Liver (tissue), 9 donors: Measurements from ENCODE around the genes SIGLEC12 and ZNF480.

GRCh38 chr19:51468739-51469775 lies 10.8 kb upstream of the SIGLEC8 start:
- PRO-cap, 5 experiments: no peak in any of the 5 experiments
- RAMPAGE, long total RNA, 2 experiments: no peak in any of the 2 experiments
- RRBS: no CpG with 5 or more reads among the region's 8 CpGs

GRCh38 chr19:51501452-51501980 lies at the start of gene SIGLEC12:
Gene SIGLEC12, minus strand, starts transcription at chr19:51501800.
- PRO-cap, 5 experiments: no peak in any of the 5 experiments
- RAMPAGE, long total RNA, 2 experiments: no peak in any of the 2 experiments
- RRBS: no CpG with 5 or more reads among the region's 15 CpGs

DNA sequence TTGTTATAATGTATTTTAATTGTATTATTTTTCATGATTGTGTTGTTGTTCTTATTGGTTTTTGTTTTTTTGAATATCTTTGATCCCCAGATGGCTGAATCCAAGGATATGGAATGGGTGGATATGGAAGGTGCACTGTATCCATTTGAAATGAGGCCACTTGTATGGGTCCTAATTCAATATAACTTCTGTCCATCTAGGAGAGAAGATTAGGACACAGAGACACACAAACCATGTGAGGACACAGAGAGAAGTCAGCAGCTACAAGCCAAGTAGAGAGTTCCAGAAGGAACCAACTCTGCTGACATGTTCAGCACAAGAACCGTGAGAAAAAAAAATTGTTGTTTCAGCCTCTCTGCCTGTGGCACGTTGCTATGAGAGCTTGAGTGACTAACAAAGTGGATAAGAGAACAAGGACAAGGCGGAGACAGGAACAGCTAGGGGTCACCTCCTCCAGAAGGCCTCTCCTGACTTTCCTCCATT lies 5.5 kb upstream of the SIGLEC12 start:
- PRO-cap, 5 experiments: peak in 2 of 5 experiments; most common plus-strand start position 405 of the sequence (in 1); most common minus-strand start position 235 of the sequence (in 2)
- RAMPAGE, long total RNA, 2 experiments: no peak in any of the 2 experiments
- RRBS: no CpG with 5 or more reads among the region's 3 CpGs

- PRO-cap, 5 experiments: no peak in any of the 5 experiments
- RAMPAGE, long total RNA, 2 experiments: no peak in any of the 2 experiments
- RRBS: no CpG with 5 or more reads among the region's 11 CpGs
Observed at GRCh38 chr19:51547712-51548948, 16.7 kb upstream of the SIGLEC6 start.

DNA sequence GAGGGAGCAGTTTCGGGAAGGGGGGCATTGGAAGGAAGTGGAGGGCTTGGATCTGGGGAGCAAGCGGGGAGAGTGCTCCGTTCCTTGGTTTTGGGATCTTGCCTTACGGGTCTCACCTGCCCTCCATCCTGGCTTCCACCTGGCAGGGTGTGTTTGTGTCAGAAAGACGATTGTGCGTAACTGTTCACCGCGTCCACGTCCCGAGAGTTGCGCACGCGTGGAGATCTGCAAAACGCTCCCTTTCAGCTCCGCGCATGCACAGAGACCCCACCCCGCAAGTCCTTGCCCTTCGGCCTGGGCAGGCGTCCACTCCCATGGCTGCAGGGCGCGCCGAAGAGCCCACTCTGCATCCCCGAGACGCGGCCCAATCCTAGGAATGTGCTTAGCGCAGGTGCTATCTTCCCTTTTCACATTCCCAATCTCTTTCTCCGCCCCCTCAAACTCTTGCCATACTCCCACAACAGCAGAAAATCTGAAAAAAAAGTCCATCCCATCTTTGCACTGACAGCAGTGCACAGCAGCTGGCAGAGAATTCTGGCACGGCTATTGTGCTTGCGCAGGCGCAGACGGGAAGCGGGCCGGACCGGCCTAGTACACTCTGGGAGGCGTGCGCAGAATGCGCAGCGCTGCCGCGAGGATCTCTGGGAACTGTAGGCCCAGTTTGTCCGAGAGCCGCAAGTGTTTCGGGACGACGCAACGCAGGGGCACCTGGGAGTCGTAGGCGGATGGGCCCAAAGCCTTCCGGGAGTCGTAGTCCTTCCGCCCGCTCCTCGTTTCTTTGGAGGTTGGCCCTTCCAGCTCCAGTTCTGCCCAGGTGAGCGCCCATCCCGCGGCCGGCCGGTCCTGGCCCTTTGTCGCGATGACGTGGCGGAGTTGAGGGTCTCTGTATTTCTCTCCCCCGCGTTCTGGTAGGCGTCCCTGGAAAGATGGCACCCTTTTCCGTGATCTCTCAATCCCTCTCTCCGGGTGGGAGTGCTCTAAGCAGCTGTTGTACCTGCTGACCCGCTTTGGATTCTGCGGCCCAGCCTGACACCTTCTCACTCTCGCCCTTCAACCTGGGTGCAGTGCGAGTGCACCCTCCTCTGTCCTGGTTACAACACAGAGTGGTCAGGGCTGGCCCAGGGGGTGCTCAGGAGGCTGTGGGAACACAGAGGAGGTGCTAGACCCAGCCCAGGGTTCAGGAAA lies 23.1 kb downstream of the ZNF175 start:
- PRO-cap, 5 experiments: peak in 5 of 5 experiments; most common plus-strand start position 803 of the sequence (in 4); most common minus-strand start position 536 of the sequence (in 2)
- RAMPAGE, long total RNA, 2 experiments: no peak in any of the 2 experiments
- RRBS: 4% methylated on average over 7 of the region's 71 CpGs

GRCh38 chr19:51602507-51602893 lies 27.7 kb downstream of the SIGLEC5 start:
- PRO-cap, 5 experiments: no peak in any of the 5 experiments
- RAMPAGE, long total RNA, 2 experiments: no peak in any of the 2 experiments
- RRBS: no CpG with 5 or more reads among the region's 6 CpGs

- PRO-cap, 5 experiments: no peak in any of the 5 experiments
- RAMPAGE, long total RNA, 2 experiments: no peak in any of the 2 experiments
- RRBS: no CpG with 5 or more reads among the region's 6 CpGs
Observed at GRCh38 chr19:51694262-51694569, 1.1 kb downstream of the SPACA6 start.

DNA sequence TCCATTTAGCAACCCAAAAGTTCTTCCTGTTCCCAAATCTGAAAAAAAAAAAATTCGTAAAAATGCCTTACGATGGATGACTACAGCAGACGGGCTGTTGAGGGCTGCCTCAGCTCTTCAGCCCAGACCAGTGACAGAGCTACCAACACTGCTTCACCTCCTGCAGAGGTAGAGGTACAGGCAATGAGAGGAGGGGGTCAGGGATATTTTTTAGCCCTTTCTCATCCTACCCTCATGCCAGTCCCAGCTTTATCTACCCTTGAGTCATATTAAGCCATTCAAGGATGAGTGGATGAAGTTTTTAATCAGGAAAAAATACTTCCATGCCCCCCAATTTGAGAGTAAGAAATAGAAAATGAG lies 7.2 kb downstream of the FPR3 start:
- PRO-cap, 5 experiments: peak in 1 of 5 experiments; most common plus-strand start position 88 of the sequence (in 1)
- RAMPAGE, long total RNA, 2 experiments: no peak in any of the 2 experiments
- RRBS: no CpG with 5 or more reads among the region's 3 CpGs

GRCh38 chr19:51823930-51824269 lies 28.9 kb downstream of the FPR3 start:
- PRO-cap, 5 experiments: no peak in any of the 5 experiments
- RAMPAGE, long total RNA, 2 experiments: no peak in any of the 2 experiments
- RRBS: no CpG with 5 or more reads among the region's 6 CpGs

- PRO-cap, 5 experiments: no peak in any of the 5 experiments
- RAMPAGE, long total RNA, 2 experiments: no peak in any of the 2 experiments
- RRBS: no CpG with 5 or more reads among the region's 6 CpGs
Observed at GRCh38 chr19:52075893-52076421, 19.6 kb downstream of the ZNF841 start.

GRCh38 chr19:52190771-52191013 lies 840 bp downstream of the PPP2R1A start:
- PRO-cap, 5 experiments: no peak in any of the 5 experiments
- RAMPAGE, long total RNA, 2 experiments: no peak in any of the 2 experiments
- RRBS: 6% methylated on average over 3 of the region's 12 CpGs

DNA sequence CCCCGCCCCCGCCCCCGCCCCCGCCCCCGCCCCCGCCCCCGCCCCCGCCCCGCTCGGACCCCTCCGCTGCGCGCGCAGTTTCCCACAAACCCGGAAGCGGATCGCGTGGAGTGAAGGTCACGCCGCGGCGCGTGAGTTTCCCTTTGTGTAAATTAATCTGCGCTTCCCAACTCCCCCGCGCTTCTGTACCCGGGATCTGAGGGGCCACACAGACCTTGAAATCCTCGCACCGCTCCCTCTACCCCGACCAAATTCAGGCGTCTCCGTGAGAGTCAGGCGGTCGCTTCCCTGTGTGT lies at the start of gene ZNF480:
TSS of gene ZNF480 (plus strand) at position 77 of the 296 bp plus-strand sequence.
- PRO-cap, 5 experiments: peak in 5 of 5 experiments; most common plus-strand start position 87 of the sequence (in 5)
- RAMPAGE, long total RNA, 2 experiments: start-site peak on the plus strand in 2 of 2 experiments, centred at position 90 of the sequence, 88 to 125 reads per replicate
- RRBS: no CpG with 5 or more reads among the region's 34 CpGs

DNA sequence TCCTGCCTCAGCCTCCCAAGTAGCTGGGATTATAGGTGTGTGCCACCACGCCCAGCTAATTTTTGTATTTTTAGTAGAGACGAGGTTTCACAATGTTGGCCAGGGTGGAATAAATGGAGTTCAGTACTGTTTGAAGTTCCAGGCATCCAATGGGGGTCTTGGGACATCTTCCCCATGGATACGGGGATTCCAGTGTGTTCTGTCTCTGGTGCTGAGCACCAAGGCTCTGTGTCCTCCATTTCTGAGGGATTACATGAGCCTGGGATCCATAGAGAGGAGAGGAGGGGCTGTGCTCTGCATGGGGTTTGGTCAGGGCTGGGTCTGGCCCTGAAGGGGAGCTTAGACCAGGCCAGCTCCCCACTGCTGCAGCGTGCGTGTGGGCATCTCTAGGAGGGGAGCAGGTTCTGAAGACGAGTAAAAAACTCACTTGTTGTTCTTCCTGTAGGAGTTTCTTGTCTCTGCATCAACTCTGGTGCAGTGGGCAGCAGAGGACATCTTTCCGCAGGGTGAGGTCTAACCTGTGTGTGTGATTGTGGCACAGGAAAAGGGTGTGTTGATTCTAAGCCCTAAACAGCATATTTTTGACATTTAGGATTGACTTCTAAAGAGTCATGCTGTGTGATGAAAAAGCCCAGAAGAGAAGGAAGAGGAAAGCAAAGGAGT lies 3.0 kb downstream of the ZNF480 start:
- PRO-cap, 5 experiments: no peak in any of the 5 experiments
- RAMPAGE, long total RNA, 2 experiments: no peak in any of the 2 experiments
- RRBS: no CpG with 5 or more reads among the region's 7 CpGs

DNA sequence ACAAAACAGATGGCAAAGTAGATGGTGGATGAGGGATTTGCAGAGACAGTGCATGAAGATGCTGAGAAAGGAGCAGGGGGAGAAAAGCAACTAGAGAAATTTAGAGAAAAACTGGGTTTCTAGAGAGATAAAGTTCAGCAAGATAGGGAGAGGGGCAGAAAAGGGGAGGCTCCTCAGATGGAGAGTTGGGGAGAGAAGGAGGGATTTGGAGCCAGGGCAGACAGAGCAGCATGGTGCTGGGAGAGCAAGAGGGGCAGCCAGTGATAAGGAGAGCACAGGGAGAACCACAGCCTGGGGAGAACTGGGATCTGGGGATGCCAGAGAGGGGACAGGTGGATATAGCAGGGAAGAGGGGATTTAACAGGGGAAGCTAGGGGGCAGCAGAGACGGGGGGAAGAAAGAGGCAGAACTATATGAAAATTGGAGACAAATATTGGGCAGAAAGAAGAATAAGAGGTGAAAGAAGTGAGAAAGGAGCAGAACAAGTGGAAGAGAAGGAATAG lies 6.7 kb upstream of the ZNF528 start:
- PRO-cap, 5 experiments: no peak in any of the 5 experiments
- RAMPAGE, long total RNA, 2 experiments: no peak in any of the 2 experiments
- RRBS: no CpG with 5 or more reads among the region's 1 CpG

- PRO-cap, 5 experiments: no peak in any of the 5 experiments
- RAMPAGE, long total RNA, 2 experiments: no peak in any of the 2 experiments
- RRBS: 9% methylated on average over 3 of the region's 28 CpGs
Observed at GRCh38 chr19:52493179-52493757, 34.2 kb upstream of the ZNF808 start.

- PRO-cap, 5 experiments: no peak in any of the 5 experiments
- RAMPAGE, long total RNA, 2 experiments: no peak in any of the 2 experiments
- RRBS: no CpG with 5 or more reads among the region's 5 CpGs
Observed at GRCh38 chr19:52620663-52621196, 50.6 kb downstream of the ZNF701 start.

GRCh38 chr19:52944886-52945589 lies 17.6 kb downstream of the ZNF816 start:
- PRO-cap, 5 experiments: no peak in any of the 5 experiments
- RAMPAGE, long total RNA, 2 experiments: no peak in any of the 2 experiments
- RRBS: no CpG with 5 or more reads among the region's 11 CpGs

DNA sequence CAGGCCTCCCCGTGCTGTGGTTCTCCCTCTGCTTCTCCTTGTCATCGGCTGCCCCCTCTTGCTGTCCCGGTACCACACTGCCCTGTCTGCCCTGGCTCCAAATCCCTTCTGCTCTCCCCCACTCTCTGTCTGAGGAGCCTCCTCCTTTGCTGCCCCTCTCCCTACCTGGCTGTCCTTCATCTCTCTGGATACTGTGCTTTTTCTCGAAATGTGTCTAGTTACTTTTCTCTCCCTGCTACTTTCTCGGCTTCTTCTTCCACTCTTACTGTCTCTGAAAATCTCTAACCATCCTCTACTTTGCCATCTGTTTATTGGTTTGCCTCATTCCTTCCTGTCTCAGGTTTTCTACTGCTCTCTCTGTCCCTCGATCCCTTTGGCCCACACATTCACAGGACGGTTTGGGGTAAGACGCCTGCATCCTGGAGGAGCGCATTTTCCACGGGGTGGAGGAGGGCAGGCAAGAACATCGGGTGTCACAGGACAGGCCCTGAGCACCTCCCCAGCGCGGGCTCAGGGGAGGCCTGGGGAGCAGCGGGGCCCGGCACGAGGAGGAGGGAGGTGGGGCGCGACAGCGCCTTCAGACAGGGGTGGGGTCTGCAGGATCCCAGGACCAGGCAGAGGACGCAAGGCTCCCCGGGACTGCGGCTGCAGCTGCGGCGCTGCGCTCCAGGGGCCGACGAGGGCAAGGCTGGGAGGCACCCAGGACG lies 687 bp downstream of the ZNF415 start:
- PRO-cap, 5 experiments: no peak in any of the 5 experiments
- RAMPAGE, long total RNA, 2 experiments: no peak in any of the 2 experiments
- RRBS: 9% methylated on average over 6 of the region's 28 CpGs

DNA sequence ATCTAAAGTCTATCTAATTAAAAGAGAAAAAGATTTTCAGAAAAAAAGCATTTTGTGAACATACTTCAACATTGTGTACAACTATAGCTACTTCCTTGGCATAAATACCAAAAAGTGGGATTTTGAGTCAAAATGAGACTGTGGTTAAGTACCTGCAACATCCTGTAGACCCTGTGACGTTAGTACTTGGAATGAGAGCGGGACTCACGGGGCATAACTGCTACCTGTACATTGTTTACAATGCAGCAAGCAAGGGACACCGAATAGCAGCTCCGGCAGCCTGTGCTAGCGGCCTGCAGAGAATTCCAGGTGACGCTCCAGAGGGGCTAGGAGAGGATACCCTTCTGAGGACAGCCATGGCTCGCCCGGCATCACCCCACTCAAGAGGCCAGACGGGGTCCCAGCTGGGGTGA lies 860 bp upstream of the ZNF331 start:
- PRO-cap, 5 experiments: no peak in any of the 5 experiments
- RAMPAGE, long total RNA, 2 experiments: no peak in any of the 2 experiments
- RRBS: 47% methylated on average over 2 of the region's 10 CpGs

- PRO-cap, 5 experiments: no peak in any of the 5 experiments
- RAMPAGE, long total RNA, 2 experiments: no peak in any of the 2 experiments
- RRBS: no CpG with 5 or more reads among the region's 5 CpGs
Observed at GRCh38 chr19:53557583-53557782, 19.5 kb downstream of the ZNF331 start.